Airway epithelial cell (primary cell): ENCODE measurements around the genes HMGN1 and PCP4.

DNA sequence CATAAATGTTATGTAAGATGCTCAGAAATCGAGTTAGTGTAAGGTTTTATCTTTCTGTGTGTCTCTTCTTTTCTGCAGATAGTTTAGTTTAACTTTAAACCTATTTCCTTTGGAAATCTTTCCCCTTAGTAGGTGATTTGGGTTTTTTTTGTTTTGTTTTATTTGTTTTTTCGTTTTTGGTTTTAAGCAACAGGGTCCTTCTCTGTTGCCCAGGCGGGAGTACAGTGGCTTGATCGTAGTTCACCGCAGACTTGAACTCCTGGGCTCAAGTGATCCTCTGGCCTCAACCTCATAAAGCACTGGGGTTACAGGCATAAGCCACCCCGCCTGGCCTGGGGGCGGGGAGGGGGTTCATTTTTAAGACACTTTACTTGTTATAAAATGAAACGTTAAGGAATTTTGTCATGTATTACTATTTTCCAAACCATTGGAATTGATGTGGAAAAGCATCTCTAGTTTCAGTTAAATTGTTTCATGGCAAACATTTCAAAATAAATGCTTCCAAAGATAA is 6.0 kb downstream of the ETS2 start:
- RAMPAGE, long total RNA, result no peak

GRCh38 chr21:38825192-38825667 is 19.5 kb downstream of the ETS2 start:
- RAMPAGE, long total RNA, result no peak

- RAMPAGE, long total RNA, result no peak
Measured at GRCh38 chr21:38948608-38949351, 143.1 kb downstream of the ETS2 start.

GRCh38 chr21:38997141-38997773 is 186.0 kb downstream of the PSMG1 start:
- RAMPAGE, long total RNA, result no peak

- RAMPAGE, long total RNA, result no peak
Measured at GRCh38 chr21:39040483-39040959, 142.7 kb downstream of the PSMG1 start.

- RAMPAGE, long total RNA, result no peak
Measured at GRCh38 chr21:39087681-39088564, 95.3 kb downstream of the PSMG1 start.

GRCh38 chr21:39198693-39199483 is 15.6 kb upstream of the PSMG1 start:
- RAMPAGE, long total RNA, result no peak

DNA sequence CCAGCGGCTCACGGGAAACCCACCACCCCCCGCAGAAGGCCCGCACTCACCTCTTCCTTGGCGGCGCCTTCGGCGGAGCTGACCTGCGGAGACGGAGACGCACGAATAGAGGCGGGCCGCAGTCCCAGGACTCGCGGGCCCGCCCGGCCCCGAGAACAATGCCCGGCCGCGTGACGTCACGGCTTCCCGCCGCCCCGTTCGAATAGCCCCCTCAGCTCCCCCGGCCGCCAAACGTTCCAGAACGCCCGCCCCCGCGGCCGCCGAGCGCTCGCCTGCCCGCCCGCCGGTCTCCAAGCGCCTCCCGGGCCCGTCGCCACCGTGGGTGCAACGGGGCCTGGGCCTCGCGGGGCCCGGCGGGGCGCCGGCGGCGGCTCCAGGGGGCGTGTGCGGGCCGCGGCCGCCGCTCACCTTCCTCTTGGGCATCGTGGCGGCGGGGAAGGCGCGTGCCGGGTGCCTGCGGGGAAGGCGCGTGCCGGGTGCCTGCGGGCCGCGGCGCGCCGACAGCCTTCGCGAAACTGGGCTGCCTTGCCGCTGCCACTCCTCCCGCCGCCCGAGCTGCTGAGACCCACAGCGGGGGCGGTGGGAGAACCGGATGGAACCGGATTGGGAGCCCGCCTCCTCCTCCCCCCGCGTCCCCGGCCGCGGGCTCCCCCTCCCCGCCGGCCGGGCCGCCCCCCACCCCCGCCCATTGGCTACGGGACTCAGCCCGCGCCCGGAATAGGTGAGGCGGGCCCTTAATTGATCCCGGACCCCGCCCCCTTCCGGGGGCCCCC is at the start of gene HMGN1:
Gene HMGN1 (minus strand): TSS at position 594 of the 773 bp plus-strand sequence.
- RAMPAGE, long total RNA, result start-site peak on the minus strand centred at position 91 of the sequence, 41 bp wide, 110 and 48 reads in 2 replicates; start-site peak on the minus strand centred at position 492 of the sequence, 121 bp wide, 141 and 226 reads in 2 replicates

GRCh38 chr21:39349268-39349826 is 459 bp upstream of the HMGN1 start:
- RAMPAGE, long total RNA, result no peak

DNA sequence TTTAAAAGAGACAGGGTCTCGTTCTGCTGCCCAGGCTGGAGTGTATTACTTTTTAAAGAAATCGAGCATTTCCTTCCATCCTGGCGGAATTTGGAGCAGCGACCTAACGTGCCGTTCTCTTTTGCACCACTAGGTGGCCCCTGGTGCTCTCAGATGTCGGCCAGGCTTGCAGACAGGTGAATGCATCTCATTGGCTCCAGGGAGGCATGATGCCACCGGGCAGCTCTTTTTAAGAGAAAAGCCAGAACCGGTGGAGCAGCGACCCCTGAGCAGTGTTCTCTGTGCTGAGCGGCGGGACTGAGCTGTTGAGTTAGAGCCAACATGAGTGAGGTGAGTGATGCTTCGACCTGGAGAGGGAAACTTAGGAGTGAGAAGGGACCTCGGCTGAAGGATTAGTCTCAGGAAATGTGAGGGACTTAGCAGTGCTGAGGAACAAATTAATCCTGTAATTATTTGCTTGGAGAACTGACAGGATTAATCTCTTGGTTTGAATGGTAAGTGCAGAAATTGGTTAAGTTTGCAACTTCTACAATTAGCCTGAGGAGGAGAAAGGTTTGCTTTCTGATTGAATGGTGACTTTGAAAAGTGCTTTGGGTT is at the start of gene PCP4:
Gene PCP4 (plus strand): TSS at position 258 of the 597 bp plus-strand sequence.
- RAMPAGE, long total RNA, result no peak

DNA sequence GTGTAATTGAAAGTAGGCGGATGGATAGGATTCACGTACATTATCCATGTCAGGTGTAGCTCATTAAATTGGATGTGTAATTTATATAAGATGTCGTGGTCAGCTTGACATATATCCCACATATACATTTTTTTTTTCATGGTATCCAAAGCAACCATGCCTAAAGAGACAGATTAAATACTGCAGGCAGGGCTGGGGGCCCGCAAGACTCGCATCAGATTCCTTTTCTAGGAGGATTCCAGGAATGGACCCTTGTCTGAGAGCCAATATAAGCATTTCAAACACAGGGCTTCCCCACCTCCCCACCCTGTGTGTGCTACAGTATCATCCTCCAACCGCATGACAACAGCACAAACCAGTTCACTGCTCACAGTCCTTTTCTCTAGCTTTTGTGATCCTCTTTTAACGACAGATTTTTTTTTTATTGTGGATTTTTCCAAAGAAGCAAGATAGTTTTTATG is 321.0 kb downstream of the PCP4 start:
- RAMPAGE, long total RNA, result no peak

GRCh38 chr21:41242327-41242844 is 74.2 kb upstream of the FAM3B start:
- RAMPAGE, long total RNA, result no peak

DNA sequence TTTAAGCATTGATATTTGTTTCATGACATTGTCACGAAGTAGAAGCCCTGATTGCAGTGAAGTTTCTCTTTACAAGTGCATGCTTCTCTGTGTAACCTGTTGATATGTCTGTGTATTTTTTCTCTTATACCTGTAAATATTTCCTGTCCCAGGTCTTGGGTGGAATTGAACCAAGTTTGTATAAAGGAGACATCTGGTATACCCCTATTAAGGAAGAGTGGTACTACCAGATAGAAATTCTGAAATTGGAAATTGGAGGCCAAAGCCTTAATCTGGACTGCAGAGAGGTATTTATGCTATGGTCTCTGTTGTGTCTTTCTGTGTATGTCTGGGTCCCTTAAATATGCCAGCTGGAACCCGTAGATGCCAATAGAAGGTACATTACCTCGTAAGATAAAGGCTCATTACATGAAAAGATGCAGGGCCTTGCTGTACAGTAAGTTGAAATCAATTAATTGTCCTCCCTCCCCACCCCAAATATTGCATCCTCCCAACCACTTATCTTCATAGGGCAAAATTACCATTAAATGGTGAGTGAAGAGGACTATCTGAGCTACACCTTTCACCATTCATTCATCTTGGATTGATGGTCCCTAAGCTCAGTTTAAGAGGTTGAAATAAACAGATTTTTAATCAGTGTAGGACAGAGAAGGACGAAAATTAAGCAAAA is 73.2 kb upstream of the FAM3B start:
- RAMPAGE, long total RNA, result no peak

- RAMPAGE, long total RNA, result no peak
Measured at GRCh38 chr21:41257402-41258136, 59.0 kb upstream of the FAM3B start.

GRCh38 chr21:41360318-41361253 is 1.2 kb upstream of the MX2 start:
- RAMPAGE, long total RNA, result no peak

GRCh38 chr21:41377670-41378051 is 15.8 kb downstream of the MX2 start:
- RAMPAGE, long total RNA, result no peak

DNA sequence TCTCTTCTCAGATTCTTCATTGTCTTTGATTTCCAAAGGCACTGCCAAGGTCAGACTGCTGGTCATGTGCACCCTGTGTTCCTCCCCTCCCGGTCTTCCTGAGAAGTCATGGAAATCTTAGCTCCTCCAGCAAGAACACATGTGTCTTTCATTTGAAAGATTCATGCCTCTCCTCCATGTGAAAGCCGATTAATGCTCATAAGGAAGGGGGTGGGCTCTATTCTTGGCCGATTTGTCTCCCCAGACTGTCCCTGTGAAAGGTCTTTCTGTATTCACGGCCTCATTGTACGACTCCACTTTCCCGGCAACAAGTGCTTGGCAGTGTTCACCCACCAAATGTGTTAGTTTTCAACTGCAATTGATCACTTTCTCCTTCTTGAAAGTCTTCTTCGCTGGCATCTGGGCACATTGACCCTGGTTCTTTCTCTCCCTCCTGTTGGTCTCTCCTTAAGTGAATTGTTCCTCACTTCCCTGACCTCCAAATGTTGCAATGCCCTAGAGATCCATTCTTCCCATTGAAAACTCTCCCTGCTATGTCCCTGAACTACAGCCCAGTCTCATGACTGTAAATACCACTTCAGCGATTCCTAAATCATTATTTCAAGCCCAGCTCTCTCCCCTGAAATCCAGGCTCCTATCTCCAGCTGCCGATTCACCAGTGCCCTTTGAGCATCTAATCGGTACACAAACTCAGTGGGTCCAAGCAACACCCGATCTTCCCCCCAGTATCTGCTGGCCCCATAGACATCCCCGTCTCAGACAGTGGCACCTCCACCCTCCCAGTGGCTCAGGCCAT is 25.5 kb downstream of the MX2 start:
- RAMPAGE, long total RNA, result no peak

DNA sequence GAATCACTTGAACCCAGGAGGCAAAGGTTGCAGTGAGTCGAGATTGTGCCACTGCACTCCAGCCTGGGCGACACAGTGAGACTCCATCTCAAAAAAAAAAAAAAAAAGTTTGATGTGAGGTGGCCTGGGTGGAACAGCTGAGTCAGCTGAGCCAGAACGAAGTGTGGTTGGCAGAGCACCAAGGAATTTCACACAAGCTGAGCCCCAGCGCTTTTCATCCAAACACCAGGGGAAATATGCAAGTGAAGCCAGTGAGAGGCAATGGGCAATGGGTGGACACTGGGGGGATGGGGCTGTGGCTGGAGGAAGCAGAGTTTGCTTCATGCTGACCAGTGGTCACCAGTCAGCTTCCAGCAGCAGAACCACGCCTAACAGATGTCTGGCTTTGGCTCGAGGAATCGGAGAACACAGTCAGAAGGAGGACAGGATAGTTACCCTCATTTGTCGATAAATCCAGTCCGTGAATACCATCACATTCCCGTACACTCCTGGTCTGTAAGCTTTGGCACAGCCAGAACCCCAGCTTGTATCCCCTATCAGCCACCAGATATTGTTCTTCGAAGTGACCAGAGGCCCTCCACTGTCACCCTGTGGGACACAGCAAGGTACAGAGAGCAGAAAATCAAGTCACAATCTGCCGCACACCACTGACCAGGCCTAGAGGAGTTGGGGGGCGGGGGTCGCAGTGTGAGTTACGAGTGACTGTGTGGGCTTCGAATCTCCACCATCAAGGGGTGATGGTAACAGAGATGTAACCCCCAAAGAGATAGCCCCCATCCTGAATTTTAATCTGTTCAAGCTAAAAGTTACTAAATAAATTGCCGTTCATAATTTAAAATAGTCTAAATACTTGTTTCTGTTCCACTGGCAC is 40.4 kb downstream of the TMPRSS2 start:
- RAMPAGE, long total RNA, result no peak

GRCh38 chr21:41473179-41473771 is 34.7 kb downstream of the TMPRSS2 start:
- RAMPAGE, long total RNA, result no peak

- RAMPAGE, long total RNA, result no peak
Measured at GRCh38 chr21:41504821-41505310, 3.1 kb downstream of the TMPRSS2 start.